Glomerular endothelial cell (primary cell): ENCODE measurements around a stretch of chr19.

- RAMPAGE, long total RNA = no peak
These were observed 6.1 kb upstream of the NKPD1 start for GRCh38 chr19:45166623-45167480.

DNA sequence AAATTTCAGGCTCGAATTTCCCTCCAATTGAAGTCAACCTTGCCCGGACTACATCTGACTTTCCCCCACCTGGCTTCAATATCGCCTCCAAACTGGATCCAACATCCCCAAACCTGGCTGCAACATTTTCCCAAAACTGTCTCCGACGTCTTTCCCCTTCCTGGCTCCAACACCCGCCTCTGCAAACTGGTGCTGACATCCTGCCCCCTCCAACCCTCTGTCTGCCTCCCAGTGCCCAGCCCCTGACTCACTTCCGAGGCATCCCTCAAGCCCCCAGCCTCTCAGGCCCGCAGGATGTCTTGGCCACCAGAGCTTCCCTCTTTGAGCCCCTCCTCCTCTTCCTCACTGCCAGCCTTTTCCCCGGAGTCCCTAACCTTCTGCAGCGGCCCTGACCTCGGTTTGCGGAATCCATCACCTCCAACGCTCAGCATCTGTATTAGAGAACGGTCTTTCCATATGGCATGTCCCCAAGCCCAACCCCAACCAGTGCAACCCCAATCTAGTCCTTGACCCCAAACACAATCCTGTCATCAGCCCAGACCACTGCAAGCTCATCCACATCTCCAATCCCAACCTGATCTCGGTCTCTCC lies 790 bp downstream of the EXOC3L2 start:
- RAMPAGE, long total RNA = no peak

DNA sequence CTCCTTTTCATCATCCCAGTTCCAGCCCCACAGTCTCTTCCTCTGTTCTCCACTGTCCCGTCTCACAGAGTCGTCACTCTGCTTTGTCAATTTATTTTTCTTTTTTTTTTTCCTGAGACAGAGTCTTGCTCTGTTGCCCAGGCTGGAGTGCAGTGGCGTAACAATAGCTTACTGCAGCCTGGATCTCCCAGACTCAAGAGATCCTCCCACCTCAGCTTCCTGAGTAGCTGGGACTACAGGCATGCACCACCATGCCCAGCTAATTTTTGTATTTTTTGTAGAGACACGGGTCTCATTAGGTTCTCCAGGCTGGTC lies 668 bp upstream of the EXOC3L2 start:
- RAMPAGE, long total RNA = no peak

- RAMPAGE, long total RNA = no peak
These were observed 10.6 kb downstream of the MARK4 start for GRCh38 chr19:45261709-45262114.

- RAMPAGE, long total RNA = no peak
These were observed 13.8 kb downstream of the MARK4 start for GRCh38 chr19:45264931-45265130.

DNA sequence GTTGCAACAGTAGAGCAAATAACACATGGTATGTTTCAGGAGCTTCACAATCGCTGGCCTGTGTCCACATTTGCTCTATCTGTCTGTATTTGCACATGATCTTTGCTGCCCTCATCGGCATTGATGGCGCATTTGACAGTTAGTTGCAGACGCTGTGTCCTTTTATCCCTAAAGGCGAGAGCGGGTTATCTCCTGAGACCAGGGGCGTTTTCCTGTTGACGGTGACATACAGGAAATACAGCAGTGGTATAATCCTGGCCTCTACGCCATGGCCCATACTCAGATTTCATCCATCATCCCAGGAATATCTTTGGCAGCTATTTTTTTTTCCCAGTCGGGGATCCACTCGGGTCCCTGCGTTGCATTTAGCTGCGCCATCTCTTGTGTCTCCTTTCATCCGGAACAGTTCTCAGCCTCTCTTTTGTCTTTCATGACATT lies 22.1 kb downstream of the MARK4 start:
- RAMPAGE, long total RNA = no peak

DNA sequence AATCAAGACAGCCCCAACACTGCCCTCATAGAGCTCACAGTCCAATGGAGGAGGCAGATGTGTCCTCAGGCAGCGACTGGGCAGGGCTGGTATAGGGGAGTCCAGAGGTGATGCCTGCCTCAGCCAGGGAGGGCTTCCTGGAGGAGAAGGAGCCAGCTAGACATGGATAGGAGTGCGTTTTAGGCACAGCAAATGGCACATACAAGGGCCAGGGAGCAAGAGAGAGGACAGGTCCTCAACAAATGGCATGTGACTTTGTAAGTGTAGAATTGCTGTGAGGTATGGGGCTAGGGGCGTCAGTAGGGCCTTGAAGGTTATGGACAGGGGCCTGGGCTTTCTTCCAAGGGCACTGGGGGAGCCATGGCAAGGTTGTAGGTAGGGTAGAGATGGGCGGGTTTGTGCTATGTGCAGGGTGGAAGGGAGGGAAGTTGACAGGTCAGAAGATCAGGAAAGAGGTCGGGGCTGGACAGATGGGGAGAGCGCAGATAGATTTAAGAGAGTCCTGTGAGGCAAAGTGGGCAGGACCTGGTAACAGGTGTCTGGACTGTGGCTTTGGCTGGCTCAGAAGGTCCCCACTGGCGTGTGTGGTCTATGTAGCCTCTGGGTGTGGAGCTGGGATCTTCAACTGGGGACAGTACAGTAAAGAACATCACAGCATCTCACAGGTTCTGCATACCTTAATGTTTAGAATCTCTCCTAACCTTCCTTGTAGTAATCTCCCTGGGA lies 17.9 kb downstream of the CKM start:
- RAMPAGE, long total RNA = no peak

- RAMPAGE, long total RNA = no peak
These were observed 1.0 kb downstream of the CKM start for GRCh38 chr19:45321566-45322143.

GRCh38 chr19:45406832-45407588 lies 566 bp downstream of the POLR1G start:
- RAMPAGE, long total RNA = no peak

DNA sequence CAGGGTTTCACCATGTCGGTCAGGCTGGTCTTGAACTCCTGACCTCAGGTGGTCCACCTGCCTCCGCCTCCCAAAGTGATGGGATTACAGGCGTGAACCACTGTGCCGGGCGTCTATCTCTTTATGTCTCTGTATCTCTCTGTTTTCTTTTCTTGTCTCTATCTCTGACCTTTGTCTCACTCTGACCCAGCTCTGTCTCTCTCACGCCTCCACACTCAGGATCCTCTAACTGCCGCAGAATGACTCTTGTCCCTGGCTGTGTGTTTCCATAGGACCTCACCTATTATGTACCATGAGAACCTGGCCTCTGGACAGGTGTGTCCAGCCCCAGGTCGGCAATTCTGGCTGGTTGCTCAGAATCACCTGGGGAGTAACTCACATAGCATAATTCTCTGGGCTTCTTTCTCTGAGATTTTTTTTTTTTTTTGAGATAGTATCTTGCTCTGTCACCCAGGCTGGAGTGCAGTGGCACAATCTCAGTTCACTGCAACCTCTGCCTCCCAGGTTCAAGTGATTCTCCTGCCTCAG lies 20.3 kb upstream of the FOSB start:
- RAMPAGE, long total RNA = no peak

DNA sequence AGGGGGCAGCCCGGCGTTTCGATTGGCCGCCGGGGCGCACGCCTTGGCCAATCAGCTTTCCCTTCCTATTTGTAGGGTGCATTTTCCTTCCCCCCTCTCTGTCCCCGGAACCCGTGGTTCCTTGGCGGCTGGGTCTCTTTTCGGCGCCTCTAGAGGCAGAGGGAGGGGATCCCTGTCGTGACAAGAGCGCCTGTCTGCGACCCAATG lies 1.5 kb downstream of the FOSB start:
- RAMPAGE, long total RNA = no peak

GRCh38 chr19:45470819-45471028 lies 2.9 kb downstream of the FOSB start:
- RAMPAGE, long total RNA = no peak

- RAMPAGE, long total RNA = no peak
These were observed 1.3 kb downstream of the VASP start for GRCh38 chr19:45508295-45509196.

DNA sequence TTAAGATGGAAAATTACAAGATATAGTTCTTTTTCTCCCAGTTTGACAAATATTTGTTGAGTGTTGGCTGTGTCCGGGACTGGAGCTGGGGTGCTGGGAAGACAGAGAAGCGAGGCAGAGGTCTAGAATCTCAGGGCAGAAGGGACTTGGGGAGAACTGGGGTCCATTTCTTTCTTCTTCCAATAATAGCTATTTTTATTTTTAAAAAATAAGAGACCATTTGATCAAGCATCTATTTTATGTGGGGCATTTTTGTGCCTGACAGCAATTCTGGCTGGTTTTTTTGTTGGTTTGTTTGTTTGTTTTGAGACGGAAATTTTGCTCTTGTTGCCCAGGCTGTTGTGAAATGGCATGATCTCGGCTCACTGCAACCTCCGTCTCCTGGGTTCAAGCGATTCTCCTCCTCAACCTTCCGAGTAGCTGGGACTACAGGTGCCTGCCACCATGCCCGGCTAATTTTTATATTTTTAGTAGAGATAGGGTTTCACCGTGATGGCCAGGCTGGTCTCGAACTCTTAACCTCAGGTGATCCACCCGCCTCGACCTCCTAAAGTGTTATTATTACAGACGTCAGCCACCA lies 2.7 kb downstream of the VASP start:
- RAMPAGE, long total RNA = no peak

DNA sequence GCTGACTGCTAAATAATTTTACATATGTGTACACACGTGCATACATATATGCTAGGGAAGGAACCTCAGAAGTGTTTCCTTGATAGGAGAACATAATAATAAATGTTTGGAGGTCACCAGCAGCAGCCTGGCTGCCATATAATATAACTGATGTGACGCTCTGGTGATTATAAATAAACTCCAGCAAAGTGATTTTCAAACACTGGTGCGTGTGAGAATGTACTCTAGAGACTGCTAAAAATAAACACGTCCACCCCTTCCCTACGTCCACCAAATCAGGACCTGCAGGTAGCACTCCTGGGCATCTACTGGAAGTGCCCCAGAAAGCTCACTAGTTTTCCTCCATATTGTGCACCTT lies 13.2 kb downstream of the OPA3 start:
- RAMPAGE, long total RNA = no peak

GRCh38 chr19:45576836-45578054 lies 7.4 kb downstream of the OPA3 start:
- RAMPAGE, long total RNA = no peak

- RAMPAGE, long total RNA = no peak
These were observed 3.6 kb downstream of the GPR4 start for GRCh38 chr19:45598174-45599107.

DNA sequence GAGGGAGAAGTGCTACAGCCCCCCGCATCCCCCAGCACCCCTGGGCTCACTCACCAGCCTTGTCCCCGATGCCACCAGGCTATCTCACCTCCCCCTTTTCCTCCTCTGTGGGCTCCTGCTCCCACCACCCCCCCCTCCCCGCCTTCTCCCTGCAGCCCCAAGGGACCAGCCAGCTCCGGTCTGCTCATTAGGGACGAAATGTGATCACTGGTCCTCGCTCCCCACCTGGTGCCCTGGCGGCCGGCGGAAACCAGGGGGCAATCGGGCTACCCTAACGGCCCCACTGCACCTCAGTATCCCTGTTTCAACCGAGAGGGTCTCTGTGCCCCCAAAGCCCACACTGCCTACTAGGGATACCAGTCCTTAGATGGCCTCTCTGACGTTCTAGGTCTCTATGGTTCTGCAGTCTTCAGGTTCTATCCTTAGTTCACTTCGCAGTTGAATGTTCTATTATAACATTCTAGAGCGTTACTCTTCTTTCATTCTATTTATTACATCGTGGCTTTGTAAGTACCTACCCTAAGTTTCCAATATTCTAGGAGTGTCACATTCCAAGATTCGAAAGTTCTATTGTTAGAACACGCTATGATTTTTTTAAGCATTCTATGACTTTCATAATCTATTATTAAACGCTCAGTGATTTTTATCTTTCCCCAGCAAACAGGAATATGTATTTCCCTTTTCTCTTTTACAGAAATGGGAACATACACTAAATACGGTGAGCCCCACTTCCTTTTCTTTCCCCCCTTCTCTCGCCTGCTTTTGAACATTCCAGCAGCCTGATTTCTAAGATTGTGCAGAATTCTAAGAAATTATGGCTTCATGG lies 2.5 kb downstream of the GPR4 start:
- RAMPAGE, long total RNA = no peak

DNA sequence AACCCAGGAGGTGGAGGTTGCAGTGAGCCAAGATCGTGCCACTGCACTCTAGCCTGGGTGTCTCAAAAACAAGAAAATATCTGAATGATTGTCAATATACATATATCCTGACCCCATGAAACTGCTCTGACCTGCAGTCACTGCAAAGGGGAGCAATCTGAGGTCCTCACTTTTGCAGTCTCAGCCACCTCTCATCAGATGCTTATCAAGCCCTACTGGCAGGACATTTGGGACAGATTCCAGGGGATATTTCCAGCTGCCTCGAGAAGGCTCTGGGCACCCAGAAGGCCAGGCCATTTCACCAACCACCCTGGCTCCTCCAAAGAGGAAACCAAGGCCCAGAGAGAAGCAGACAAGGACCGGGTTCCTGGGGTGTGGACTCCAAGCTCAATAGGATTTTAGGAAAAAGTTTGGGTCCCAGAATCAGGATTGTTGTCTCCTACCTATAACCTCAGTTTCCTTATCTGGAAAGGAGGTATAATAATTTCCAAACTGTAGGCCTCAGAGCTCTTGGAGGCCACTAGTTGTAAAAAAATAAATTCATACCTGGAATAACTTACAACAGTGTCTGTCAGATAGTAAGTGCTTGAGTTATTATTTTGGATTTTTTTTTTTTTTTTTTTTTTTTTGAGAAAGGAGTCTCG lies 2.2 kb downstream of the EML2 start:
- RAMPAGE, long total RNA = no peak

DNA sequence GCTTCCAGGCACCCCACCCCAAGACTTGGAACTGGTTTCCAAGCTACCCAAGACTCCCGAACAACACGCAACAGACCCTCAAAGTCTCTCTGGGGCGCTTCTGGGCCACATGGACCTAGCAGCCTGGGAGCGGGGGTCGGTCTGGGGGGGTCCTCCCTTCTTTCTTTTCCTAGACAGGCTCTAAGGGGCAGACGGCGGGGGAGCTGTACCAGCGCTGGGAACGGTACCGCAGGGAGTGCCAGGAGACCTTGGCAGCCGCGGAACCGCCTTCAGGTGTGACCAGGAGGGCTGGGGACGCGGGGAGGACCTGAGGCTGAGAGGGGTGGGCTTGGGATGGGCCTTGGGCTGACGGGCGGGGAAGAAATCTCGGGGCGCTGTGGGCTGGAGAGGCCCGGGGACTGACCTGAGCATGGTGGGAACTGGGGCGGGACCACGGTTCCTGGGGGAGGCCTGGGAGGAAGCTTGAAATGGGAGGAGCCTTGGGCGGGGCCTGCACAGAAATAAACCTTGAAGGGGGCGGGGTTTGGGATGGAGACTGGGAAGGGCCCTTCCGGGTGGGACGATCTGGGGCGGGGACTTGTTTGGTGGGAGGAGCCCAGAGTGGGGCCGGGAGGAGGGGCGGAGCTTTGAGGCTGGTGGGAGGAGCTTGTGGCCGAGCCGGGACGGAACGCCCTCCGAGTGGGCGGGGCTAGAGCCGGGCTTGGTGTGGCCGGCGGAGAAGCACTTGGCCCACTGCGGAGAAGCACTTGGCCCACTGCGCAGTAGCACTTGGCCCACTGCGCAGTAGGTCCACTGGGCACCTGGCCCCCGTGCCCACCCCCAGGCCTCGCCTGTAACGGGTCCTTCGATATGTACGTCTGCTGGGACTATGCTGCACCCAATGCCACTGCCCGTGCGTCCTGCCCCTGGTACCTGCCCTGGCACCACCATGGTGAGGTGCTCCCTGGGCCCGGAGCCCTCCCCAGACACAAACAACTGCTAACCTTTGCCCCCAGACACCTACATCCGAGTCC lies 2.7 kb downstream of the GIPR start:
- RAMPAGE, long total RNA = no peak